ENCODE results near the genes CD37, KASH5, PRR12 and SCAF1.

- PRO-cap, result no peak
Measured at GRCh38 chr19:49129253-49129757, 10.0 kb downstream of the PPFIA3 start.

DNA sequence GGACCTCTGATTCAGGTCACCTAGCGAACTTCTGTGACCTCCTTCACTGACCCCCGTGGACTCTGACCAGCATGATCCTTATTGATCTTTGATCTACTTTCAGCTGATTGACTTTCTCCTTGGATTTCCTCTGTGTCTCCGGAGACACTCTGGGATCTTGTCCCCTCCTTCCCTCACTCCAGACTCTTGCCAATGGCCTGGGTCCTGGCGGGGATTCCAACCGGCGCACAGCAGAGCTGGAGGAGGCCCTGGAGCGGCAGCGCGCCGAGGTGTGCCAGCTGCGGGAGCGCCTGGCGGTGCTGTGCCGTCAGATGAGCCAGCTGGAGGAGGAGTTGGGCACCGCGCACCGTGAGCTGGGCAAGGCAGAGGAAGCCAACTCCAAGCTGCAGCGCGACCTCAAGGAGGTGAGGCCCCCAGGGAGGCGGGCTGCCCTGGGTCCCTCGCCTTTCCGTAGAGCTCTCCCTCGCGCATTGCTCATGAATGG, 10.9 kb downstream of the PPFIA3 start:
- PRO-cap, result no peak

DNA sequence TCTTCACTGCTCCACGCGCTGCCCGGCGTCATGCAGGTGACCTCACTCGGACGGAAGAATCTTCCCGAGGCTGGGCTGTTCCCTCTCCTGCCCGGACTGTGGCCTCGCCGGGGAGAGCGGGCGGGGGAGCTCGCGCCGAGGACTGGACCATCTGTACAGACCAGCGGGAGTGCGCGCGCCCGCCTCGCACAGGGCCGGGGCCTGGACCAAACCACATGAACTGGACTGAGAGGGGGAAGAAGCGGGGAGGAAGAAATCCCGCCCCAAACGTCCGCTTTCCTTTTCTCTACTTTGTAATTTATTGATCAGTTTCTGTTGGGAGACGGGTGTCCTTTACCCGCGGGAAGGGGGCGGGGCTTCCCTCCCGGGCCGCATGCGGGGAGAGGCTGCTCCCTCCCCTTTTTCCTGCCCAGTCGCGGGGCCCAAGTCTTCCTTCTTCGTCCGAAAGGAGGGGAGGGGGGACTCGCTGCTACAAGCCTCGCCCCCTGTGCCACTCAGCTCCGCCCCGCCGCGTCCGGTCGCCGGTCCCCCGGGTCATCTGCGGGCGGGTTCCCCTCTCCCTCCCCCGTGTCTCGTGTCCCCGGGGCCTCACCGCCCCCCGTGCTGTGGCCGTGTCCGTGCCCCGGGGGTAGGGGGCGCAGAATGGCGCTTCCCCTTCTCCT, 4.9 kb downstream of the HRC start:
- PRO-cap, result bidirectional peak, plus-strand start at position 114 of the sequence, minus-strand start at position 100 of the sequence

GRCh38 chr19:49153612-49154748, 1.2 kb downstream of the HRC start:
- PRO-cap, result no peak

- PRO-cap, result no peak
Measured at GRCh38 chr19:49334857-49336338, at the start of gene CD37. Gene CD37, plus strand, starts transcription at chr19:49335406.

DNA sequence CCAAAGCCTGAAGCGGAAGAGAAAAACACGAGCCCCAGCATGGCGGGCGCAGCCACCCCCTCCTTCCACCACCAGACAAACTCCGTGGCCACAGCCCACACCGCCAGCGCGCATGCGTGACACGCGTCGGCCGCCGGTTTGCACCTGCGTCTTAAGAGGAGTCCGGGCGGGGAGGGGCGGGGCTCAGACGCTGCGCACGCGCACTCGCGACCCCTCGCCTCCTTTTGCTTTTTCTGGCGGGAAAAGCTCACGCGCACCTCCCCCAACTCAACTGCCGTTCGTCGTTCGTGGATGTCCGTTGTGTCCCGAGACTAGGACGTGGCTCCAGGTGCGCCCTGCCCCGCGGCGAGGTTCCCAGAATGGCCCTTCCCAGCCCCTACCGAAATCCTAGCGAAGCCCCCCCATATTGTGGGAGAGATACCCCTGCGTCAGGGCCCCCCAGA, at the start of gene KASH5:
Gene KASH5, plus strand, starts transcription at position 250 of the 443 bp plus-strand sequence.
- PRO-cap, result no peak

GRCh38 chr19:49415450-49416150, 7.6 kb downstream of the PTH2 start:
- PRO-cap, result no peak

GRCh38 chr19:49453757-49454474, 891 bp downstream of the ALDH16A1 start:
- PRO-cap, result unidirectional peak, minus-strand start at chr19:49453962

DNA sequence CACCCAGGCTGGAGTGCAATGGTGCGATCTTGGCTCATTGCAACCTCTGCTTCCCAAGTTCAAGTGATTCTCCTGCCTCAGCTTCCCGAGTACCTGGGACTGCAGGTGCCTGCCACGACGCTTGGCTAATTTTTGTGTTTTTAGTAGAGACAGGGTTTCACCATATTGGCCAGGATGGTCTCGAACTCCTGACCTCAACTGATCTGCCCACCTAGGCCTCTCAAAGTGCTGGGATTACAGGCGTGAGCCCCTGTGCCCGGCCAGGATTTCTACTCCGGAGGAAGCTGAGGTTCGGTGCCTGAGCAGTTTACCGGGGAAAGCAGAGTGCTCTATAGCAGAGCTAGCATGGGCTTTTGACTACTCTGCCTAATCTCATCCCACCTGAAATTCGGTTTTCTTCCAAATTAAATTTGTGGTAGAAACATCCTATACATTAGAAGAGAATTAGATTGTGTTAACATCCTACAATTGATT, 1.4 kb downstream of the RPL13A start:
- PRO-cap, result no peak

GRCh38 chr19:49496595-49496930, 329 bp downstream of the RPS11 start:
- PRO-cap, result no peak

DNA sequence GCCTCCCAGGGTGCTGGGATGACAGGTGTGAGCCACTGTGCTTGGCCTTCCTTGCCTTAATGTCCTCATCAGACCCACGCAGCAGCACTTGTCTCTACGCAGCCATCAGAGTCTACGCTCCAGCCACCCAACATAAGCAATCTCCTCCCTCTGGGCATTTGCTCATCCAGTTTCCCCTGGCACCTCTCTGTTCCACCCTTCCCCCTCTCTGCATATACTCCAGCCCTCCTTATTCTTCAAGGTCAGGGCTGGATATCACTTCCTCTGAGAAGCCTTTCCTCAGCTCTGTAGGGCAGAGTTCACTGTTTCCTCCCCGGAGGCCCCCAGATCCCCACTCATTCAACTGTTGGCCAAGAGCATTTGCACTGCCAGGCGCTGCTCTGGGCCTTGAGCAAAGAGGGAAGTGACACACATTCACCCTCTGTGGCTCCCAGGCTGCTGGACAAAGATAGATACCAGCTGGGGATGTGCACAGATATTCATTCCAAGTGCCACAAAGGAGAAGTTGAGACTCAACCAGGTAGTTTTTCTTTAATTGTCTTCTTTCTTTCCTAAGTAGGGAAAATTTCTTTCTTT, 3.3 kb downstream of the FCGRT start:
- PRO-cap, result no peak

DNA sequence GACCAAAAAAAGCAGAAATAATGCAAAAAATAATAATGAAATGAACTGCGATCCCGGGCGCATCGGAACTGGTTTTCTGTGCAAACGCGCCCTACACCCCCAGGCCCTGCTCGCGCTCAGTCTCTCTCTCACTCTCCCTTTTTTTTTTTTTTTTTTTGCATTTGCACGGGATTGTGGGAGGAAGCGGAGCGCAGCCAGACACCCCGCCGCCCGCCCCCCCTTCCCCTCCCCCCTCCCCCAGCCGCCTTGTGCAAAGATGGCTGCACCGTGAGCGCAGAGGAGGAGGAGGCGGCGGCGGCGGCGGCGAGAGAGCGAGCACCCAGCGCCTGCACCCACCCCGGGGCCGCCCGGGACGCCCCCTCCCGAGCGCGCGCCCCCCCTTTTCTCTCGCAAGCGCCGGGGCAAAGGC, at the start of gene PRR12:
Gene PRR12, plus strand, starts transcription at position 229 of the 409 bp plus-strand sequence.
- PRO-cap, result bidirectional peak, plus-strand start at position 253 of the sequence, minus-strand start at position 136 of the sequence

DNA sequence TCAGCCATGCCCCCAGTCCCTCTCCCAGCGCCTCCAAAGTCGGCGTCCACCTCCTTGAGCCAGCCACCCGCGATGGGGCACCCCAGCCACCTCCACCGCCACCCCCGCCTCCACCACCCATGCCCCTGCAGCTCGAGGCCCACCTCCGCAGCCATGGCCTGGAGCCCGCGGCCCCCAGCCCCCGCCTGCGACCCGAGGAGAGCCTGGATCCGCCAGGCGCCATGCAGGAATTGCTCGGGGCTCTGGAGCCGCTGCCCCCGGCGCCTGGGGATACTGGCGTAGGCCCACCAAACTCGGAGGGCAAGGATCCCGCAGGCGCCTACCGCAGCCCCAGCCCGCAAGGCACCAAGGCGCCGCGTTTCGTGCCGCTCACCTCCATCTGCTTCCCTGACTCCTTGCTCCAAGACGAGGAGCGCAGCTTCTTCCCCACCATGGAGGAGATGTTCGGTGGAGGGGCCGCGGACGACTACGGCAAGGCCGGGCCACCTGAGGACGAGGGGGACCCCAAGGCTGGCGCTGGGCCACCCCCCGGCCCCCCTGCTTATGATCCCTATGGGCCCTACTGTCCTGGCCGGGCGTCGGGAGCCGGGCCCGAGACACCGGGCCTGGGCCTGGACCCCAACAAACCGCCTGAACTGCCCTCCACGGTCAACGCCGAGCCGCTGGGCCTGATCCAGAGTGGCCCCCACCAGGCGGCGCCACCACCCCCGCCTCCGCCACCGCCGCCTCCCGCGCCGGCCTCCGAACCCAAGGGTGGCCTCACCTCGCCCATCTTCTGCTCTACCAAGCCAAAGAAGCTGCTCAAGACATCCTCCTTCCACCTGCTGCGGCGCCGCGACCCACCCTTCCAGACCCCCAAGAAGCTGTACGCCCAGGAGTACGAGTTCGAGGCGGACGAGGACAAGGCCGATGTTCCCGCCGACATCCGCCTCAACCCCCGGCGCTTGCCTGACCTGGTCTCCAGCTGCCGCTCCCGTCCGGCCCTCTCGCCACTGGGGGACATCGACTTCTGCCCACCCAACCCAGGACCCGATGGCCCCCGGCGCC, 6.1 kb downstream of the PRR12 start:
- PRO-cap, result no peak

- PRO-cap, result no peak
Measured at GRCh38 chr19:49613929-49614487, 23.0 kb downstream of the PRR12 start.

DNA sequence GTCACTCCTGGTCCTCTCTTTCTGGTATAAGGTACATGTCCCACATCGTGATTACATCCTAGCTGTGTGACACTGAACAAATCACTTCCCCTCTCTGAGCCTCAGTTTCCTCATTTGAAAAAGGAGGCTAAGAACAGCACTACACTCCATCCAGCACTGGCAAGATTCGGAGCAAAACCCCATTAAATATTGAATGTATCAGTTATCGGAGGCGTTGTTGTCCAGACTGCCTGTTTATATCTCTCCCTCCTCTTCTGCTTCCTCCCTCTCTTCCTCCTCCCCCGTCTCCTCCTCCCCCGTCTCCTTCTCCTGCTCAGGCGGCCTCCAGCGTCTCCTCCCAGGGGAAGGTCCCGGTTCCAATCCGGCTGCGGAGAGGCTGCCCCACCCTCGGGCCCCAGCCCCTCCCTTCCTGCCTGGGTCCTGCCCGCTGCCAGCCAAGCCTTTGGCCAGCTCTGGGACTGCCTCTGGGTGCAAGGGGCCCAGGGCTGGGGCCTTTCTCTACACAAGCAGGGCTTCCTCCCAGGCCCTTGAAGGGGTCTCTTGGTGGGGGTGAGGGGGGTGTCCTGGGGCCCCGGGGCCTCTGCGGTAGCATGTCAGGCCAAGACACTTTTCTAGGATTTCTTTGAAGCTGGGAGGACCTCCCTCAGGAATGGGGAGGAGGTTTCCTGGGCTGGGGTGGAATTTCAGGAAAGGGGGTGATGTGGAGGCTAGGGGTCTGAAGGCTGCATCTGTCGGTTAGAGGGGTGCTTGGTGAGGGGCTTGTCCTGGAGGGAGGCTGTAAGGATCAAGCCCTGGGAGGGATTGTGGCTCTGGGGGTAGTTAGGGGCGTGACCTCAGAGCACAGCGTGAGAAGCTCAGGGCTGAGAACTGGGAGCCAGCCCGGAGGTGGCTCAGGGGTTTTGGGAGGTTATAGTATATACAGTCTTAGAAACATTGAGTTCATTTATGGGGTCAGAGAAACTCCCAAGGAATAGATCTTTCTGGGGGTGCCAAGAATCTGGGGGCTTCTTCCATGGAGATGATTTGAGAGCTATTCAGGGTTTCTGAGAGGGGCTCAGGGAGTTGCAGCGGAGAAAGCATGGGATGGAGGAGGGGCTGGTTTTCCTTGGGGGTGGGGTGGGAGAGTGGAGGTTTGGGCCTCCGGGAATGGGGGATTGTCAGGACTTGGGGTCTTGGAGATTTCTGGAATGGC, 1.7 kb downstream of the RRAS start:
- PRO-cap, result no peak

- PRO-cap, result bidirectional peak, plus-strand start at chr19:49642228, minus-strand start at chr19:49641843
Measured at GRCh38 chr19:49641514-49642406, at the start of gene SCAF1. Gene SCAF1, plus strand, starts transcription at chr19:49642209.

- PRO-cap, result no peak
Measured at GRCh38 chr19:49672001-49672713, 4.9 kb upstream of the PRMT1 start.

DNA sequence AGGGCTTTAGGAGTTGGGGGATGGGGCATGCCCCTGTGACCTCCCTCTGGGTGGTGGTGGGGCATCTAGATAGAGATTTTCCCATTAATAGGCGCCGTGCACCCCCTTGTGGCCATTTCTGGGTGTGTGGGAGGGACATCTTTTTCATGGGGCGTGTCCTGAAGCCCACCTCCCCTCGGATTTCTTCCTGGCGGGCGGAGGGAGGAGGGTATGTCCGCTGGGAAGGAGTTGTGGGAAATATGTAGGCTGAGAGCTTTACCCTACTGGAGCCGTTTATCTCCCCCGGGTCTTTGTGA, 852 bp downstream of the PRMT1 start:
- PRO-cap, result bidirectional peak, plus-strand start at position 209 of the sequence, minus-strand start outside the sequence

GRCh38 chr19:49808550-49809689, 4.2 kb downstream of the FUZ start:
- PRO-cap, result bidirectional peak, plus-strand start at chr19:49809000, minus-strand start at chr19:49808800; bidirectional peak, plus-strand start at chr19:49809372, minus-strand start at chr19:49809235; unidirectional peak, minus-strand start at chr19:49809530

- PRO-cap, result no peak
Measured at GRCh38 chr19:49856015-49856400, 11.4 kb downstream of the PNKP start.